Metanephros (tissue), 2 donors: ENCODE measurements around a stretch of chr14.

DNA sequence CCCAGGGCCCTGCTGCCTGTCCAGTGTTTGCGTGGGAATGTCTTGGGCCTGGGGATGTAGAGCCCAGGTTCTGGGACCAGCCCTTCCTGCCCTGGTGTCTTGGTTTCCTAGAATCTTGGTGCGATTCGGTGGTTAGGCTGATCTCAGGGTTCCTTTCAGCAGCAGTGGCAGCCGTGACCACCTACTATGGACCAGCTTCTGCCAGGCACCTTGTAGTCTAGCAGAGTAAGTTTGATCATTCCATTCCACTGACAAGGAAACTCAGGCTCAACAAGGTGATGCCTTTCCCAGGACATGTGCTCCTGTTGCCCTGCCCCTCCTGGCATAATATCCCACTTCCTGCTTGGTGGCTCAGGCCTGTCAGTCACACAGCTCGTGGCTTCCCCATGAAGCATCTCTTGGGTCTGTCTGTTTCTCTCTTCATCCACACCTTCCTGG lies 48.3 kb downstream of the WDR25 start:
- RAMPAGE, long total RNA = no peak

- RAMPAGE, long total RNA = no peak
Observed at GRCh38 chr14:100943164-100943623, 39.7 kb upstream of the RTL1 start.

DNA sequence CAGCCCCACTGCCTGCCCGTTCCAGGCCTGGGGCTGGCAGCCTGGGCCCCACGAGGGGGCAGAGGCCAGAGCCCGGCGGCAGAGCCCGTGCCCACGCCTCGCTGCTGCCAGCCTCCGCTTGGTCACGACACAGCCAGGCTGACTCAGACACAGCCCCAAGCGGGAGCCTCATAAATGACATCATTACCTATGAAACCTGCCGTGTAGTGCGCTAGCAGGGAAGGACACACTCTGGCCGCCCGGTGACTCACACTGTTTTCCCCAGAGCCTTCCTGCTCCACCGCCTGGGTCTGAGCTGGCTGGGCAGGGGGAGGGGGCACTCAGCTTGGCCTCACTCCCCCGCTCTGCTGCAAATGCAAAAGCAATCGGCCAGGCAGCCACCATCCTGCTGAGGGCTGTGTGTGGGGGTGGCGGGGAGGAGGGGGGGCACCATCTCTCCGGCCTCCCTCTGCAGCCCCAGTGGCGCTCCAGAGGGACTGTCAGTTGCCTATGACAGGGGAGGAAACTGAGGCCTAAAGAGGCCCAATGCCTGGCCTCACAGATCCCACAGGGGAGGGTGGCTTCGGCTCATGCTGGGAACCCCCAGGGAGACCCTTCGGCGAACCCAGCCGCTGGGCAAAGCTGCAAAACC lies 169.8 kb upstream of the RTL1 start:
- RAMPAGE, long total RNA = no peak

DNA sequence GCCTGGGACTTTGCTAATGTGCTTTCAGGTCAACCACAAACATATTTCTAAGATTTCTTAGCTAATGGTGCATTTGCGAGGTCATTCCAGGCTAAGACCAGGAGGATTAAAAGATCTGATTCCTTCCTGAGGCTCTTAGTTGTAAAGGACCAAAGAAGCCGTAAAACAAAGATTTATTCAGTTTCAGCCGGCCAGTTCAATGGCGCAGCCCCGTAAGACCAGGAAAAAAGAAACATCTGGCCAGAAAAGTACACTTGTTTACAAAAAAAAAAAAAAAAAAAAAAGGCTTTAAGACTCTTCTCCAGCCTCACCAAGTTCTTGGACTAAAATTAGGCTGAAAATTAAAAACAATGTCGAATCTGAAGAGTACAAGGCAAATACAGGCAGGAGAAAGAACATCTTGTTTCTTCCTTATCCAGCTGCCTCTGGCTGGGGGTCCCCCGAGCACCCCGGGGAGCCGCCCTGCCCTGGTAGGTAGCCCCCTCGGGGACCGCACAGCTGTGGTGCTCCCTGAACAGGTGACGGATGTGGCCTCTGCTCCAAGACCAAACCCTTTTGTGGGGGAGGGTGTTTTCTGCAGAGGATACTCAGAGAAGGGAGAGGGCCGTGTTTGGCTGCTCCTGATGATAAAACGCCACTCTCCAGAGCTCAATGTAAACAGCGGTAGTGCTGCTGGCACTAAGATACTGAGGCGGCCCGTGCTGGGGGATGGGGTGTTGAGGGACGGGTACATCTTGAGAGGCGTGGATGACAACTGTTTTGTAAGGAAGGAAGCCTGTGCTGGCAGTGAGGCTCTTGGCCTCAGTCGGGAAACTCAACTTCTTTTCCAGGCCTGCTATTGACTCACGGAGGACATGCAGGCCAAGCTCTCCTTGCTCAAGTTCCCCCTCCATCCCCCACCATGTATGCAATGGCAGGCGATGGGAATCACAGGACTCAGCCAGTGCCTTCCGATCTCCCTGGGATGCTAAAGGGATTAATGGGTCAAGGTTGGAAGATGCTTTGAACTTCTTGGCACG lies 401.2 kb upstream of the PPP2R5C start:
- RAMPAGE, long total RNA = no peak

DNA sequence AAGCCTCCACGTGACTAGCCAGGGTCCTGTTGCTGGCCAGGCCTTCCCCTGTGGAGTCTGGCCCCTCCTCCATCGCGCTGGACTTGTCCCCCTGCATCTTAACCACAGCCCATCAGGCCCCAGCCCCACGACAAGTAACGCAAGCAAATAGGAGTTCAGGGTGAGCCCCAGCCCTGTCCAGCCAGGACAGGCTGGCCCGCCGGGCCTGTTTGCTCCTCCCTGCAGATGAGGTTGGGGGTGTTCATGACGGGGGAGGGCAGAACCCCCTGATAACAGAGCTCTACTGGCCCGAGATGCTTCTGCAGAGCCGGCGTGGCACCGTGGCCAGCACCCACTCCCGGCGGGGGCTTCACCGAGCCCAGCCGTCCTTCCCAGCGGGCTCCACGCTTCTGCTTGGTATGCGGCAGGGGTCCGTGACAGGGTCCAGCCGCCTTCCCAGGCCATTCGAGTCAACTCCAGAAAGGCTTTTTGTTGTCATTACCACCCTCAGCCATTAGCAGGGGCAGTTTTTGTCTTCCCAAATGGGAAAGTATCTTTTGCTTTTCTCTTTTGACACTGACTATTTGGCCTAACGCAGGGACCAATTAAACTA lies 265.1 kb upstream of the PPP2R5C start:
- RAMPAGE, long total RNA = no peak

- RAMPAGE, long total RNA = no peak
Observed at GRCh38 chr14:101526956-101527508, 234.5 kb upstream of the PPP2R5C start.

GRCh38 chr14:101835006-101835573 lies 73.6 kb downstream of the PPP2R5C start:
- RAMPAGE, long total RNA = no peak

- RAMPAGE, long total RNA = no peak
Observed at GRCh38 chr14:101849092-101849615, 87.6 kb downstream of the PPP2R5C start.

DNA sequence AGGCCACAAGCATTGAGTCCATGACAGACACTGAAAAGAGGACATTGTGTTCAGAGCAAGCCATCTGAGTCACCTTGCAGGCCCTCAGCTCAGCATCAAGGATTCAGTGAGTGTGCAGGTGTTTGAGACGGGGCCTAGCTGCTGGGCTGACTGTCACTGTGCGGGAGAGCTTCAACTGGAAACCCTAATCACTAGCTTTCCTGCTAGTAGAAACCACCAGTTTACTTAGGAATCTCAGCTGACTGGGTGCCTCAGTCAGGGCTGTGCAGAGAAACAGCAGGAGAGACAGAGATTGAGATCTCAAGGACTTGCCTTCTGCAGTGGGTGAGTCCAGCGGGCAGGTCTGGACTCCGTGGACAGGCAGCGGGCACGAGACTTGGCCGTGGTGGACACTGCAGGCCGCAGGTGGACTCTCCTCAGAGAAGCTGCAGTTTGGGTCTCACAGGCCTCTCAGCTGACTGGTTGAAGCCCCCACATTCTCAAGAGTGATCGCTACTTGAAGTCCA lies 86.0 kb upstream of the DYNC1H1 start:
- RAMPAGE, long total RNA = no peak

DNA sequence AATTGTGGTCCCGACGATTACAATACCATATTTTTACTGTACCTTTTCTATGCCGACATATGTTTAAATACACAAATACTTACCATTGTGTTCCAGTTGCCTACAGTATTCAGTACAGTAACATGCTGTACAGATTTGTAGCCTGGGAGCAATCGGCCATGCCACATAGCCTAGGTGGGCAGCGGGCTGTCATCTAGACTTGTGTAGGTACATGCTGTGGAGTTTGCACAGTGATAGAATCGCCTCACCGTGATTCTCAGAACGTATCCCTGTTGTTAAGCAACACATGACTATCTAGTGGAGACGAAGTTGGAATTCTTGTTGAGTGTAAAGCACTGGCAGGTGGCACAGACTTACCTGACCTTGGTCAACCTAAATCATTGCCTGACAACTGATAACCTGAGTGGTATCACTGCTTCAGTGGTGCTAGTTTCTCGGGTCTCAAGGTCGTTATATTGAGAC lies 25.5 kb downstream of the DYNC1H1 start:
- RAMPAGE, long total RNA = no peak

- RAMPAGE, long total RNA = no peak
Observed at GRCh38 chr14:102050361-102051000, 36.4 kb downstream of the HSP90AA1 start.

DNA sequence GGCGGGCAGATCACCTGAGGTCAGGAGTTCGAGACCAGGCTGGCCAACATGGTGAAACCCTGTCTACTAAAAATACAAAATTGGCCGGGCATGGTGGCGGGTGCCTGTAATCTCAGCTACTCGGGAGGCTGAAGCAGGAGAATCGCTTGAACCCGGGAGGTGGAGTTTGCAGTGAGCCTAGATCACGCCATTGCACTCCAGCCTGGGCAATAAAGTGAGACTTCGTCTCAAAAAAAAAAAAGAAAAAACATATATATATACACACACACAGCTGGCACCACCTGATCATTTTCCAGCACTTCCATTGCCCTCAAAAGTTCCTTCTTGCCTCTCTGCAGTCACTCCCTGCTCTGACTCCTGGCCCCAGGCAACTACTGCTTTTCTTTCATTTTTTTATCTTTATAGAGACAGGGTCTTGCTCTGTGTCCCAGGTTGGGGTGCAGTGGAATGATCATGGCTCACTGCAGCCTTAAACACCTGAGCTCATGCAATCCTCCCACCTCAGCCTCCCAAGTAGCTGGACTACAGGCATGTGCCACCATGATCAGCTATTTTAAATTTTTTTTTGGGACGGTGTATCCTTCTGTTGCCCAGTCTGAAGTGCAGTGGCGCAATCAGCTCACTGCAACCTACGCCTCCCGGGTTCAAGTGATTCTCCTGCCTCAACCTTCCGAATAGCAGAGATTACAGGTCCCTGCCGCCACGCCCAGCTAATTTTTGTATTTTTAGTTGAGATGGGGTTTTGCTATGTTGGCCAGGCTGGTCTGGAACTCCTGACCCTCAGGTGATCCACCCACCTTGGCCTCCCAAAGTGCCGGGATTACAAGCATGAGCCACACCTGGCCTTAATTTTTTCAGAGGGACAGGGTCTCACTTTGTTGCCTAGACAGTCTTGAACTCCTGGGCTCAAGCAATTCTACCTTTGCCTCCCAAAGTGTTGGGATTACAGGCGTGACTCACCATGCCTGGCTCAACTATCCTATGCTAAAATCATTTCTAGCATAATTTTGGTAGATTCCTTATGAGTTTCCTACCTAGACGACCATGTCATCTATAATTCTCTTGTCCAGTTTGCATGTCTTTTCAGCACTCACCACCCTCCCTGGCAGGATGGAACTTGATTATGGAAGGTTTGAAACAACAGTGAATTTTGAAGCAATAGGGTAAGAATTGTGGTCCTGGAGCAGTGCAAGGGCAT lies 7.9 kb downstream of the HSP90AA1 start:
- RAMPAGE, long total RNA = no peak

DNA sequence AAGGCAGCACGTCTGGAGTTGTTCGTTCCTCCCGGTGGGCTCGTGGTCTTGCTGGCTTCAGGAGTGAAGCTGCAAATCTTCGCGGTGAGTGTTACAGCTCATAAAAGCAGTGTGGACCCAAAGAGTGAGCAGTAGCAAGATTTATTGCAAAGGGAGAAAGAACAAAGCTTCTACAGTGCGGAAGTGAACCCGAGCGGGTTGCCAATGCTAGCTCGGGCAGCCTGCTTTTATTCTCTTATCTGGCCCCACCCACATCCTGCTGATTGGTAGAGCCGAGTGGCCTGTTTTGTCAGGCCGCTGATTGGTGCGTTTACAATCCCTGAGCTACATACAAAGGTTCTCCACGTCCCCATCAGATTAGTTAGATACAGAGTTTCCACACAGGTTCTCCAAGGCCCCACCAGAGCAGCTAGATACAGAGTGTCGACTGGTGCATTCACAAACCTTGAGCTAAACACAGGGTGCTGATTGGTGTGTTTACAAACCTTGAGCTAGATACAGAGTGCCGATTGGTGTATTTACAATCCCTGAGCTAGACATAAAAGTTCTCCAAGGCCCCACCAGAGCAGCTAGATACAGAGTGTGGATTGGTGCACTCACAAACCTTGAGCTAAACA lies 5.0 kb upstream of the WDR20 start:
- RAMPAGE, long total RNA = no peak

DNA sequence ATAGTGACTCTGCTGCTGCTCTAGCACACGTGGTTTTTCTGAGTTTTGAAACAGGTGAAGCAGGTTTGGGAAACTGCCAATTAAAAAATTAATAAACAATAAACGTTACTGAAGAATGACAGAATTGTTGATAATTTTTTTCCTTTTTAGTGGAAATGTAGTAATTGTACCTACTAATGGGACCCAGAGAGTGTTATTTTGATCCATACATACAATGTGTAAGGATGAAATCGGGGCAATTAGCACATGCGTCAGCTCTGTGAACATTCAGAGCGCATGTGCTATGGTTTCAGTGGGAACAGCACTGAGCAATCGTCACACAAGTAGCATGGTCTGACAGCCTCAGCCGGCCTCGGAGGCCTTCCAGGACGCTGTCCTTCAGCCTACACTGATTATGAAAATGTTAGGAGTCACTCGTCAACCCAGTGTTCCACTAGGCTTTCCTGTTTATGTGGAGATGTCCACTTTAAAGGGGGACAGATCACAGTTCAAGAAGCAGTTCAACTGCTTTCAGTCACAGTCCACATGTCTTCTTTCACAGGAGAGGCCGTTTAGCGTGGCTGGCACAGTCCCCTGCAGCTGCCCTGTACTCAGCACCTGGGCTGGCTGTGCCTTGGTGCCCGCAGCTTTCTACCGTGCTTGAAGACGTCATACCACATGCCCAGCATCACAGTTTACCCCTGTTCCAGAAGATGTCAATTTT lies 51.8 kb downstream of the MOK start:
- RAMPAGE, long total RNA = no peak

- RAMPAGE, long total RNA = no peak
Observed at GRCh38 chr14:102442230-102443334, 67.0 kb downstream of the ANKRD9 start.

DNA sequence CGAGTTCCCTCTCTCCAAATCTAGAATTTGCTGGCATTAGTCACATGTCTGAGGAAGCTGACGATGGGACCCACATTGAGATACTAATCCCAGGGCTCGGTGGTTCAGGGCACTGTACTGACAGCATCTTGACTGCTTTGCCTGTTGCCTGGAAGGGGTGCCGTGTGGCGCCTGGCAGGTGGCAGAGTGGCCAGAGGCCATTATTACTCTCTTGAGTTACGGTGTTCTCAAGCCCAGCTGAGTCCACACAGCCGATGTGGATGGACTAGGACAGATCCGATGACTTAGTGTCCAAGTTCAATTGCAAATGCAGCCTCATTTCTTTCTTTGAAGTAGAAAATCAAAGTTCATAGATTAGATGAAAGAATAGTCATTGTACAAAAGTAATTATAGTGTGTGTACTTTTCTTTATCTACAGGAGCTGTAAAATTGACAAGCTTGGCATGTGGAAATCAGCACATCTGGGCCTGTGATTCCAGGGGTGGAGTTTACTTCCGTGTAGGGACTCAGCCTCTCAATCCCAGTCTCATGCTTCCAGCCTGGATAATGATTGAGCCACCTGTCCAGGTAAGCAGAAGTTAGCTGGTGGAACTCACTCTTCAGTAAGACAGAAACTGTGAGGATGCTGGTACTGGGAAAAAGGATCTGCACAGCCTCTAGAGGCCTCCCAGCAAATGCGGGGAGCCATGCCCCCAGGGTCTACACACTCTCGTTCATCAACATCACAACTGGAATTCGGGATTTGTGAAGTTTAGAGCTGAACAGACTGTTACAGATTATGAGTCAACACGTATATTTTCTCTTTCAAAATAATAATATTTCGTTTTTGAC lies 44.6 kb downstream of the ANKRD9 start:
- RAMPAGE, long total RNA = no peak

DNA sequence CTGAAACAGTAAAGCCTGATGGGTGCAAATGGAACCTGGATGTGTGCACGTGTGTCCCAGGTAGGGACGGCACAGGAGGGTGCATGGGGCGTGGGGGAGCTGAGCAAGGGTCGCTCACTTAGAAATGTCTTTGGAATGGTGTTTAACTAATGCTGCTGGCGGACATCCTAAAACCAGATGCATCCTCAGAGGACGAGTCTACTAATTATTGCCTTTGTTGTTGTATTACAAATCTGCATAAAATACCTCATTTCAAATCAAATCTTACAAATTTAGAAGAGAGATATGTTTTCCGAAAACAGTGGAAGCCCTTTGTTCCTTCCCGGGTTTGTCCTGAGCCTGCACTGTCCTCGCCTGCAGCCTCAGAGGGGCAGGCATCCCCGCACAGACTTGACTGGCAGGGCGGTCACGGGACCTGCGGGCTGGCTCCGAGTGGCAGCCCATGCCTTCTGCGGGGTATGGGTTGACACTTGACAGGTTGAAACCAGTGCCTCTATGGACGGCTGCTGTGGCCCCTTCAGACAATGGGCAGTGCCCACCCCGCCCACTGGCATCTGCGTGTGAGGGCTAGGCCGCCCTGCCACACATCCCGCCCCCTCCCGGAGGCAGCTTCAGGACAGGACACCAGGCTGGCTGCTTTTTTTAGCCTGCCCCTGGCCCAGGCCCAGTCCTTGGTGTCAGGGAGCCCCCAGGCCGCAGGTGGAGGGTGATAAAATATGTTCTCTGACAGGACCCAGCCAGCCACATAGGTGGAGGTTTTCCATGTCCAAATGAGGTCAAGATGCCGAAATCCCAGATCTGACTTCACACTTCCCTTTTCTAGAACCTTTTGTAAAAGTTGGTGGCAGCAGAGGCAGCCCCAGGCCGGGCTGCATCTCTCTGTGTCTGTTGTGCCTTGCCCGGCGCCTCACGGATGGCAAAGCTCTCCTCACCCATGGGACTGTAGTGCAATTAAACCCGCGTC lies 10.2 kb downstream of the ANKRD9 start:
- RAMPAGE, long total RNA = no peak

DNA sequence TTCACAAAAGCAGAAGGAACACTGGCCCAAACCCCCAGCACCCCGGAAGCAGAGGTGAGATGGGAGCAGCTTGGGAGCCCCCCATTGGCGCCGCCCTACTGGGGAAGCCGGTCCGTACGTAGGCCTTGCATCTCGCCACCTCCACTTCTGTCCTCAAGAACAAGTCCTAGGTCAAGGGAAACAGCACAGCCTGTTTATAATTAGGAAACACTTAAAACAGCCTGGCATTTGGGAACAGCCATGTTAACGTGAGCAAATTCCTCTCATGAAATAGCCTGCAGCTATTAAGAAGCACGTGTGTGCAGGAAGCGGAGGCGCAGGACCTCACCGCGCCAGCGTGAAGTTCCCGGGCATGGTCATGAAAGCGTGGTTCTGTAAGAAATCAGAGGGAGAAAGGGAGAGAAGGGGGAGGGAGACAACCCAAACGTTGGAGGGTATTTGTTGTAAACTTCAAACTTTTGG lies 7.7 kb downstream of the ANKRD9 start:
- RAMPAGE, long total RNA = no peak

DNA sequence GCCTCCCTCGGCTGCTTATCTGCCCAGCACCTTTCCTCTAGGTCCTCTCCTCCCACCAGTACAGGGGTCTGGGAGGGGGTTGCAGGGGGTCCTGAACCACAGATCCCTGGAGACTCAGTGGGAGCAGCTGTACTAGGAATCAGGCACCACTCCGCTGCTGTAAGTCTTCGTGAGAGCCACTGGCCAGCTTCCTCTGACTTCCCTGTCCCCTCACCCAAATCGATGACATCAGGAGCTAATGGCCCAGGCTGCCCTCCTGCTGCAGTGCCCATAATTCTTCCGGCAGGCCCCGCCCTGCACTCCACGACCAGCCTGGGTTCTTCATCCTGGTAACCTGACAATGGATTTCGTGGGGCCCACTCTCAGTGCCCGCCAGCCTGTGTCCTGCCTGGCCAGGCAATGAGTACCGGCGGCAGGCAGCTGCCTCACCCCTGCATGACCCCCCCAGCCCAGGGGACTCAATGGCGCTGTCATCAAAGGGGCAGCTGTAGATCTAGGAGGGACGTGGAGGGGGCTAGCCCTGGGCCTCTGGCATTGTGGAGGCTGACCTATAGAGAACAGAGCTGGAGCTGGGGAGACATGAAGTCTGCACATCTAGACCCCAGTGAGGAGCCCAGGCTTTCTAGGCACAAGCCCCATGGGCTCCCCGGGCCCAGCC lies 4.9 kb downstream of the ANKRD9 start:
- RAMPAGE, long total RNA = no peak

DNA sequence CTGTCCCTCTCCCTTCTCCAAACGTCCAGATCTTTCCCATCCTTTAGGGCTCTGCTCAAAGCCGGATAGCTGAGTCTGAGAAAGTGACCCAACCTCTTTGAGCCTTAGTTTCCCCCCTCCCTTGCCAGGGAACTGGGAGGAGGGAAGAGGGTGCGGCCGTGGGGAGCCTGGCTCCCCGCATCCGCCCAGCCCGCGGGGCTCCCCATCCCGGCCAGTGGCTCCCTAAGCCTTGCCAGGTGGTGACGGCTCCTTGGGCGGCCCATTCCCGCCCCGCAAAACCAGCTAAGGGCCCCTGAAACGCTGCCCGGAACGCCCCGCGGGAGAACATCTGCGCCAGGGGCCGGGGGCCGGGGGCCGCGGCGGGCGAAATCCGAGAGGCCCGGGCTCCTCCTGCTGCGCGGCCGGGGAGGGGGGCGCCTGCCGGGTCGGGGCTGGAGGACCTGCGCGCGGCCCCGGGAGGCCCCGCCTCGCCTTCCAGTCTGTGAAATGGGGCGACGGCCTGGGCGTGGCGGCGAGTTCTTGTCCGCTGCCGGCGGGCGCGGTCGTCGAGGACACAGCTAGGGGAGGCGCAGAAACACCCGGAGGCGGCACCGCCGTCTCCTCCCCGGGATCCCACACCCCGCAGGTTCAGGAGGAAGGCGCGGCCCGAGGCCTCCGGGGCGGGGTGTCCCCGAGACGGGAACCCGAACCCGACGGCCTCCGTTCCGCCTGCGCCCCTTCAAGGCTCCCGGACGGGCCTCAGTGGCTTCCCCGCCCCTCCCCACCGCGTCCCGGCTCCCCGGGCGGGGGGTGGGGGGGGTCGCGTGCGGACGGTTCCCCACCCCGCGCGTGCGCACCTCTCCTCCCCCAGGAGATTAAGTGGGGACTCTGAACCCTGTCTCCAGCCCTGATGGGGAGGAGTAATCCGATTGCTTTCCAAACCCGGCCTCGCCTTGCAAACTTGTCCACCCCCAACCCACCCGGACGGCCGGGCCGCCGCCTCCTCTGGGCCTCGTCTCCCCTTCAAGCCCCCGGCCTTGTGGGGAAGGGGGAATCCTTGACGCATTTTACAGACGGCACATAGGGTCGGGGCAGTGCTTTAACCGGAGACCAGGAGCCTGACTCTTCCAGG lies 35.1 kb upstream of the ANKRD9 start:
- RAMPAGE, long total RNA = no peak